ENCODE measurements around a stretch of chr21.

- PRO-cap: no peak
Observed at GRCh38 chr21:46374710-46375444, 50.9 kb downstream of the PCNT start.

- PRO-cap: no peak
Observed at GRCh38 chr21:46425460-46426024, 33.1 kb upstream of the DIP2A start.

DNA sequence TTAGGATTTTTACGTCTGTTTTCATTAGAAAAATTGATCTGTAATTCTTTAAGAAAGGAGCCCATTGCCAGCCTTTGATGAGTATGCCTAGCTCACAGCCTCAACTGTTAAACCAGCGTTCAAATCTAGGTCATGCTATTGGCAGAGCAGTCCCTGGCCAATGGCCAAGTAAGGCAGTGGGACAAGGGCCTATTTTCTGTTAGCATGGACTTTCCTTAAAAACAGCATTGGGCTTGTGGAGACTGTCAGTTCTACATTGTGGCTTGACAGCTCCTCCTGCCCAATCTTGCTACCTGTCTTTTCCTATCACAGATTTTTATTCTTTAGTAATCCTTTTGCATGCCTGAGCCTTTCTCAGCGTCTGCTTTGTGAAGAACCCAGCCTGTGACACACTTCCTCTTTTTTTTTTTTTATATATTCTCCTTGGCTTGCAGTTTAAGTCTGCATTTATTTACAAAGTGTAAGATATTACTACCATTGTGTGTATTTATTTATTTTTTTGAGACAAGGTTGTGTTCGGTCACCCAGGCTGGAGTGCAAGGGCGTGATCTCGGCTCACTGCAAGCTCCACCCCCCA is 56.5 kb downstream of the DIP2A start:
- PRO-cap: no peak

DNA sequence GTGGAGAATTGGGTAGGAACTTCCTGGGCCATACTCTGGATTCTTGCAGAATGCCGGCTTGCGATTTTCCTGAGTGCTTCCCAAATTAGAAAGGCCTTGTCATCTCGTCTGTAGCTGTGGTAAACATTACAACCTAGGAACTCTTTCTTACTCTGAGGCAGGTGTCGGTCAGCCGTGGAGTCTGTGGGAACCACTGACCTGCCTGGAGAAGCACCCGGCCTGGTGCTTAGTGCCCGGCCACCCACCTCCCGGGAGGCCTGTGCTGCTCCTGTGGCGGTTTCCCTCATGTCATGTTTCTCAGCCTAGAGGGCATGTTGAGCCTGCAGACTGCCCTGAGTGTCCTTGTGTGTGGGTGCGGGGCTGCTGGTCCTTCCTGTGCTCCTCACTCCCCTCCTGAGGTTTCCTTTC is 64.7 kb downstream of the S100B start:
- PRO-cap: no peak

DNA sequence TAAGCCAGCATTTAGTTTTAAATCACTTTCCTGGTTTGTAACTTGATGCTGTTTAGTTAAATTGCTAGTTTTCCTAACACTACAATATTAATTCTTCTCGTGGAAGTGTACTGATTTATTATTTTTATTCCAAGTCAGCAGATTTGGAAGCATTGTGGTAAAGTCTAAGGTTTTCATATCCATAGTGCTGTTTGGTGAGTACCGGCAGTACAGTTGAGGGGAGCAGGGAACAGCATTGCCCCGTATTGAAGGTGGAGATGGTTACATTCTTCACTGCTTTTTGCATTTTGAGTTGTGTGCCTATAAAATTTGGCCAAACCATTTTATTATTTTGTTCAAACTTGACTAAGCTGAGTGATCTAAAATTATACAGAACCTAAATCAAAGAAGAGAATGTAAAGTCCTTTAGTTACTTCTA is 36.2 kb downstream of the S100B start:
- PRO-cap: no peak

DNA sequence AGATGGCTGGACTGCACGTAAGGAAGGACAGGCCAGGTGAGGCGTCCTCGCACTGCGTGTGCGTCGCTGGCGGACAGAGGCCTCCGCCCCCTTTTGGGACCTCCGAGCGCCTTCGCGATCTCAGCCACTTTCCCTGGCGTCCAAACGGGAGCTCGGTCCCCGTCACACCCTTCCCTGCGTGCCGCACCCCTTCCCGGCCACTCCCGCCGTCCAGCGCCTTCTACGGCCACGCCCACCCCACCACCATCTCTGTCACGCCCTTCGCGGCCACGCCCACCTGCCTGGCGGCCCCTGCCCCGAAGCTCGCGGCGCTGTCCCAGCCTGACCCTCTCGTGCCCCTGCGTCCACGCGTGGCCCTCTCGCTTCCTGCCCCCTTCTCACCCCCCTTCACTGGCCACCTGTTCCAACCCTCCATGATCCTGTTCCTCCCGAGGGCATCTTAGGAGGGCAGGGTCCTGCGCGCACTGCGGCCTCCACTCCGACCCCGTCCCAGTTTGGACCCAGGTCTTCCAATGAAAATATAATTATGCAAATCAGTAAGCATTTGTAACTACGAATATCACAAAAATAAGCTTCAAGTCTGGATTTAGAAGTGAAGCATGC is 414 bp downstream of the PRMT2 start:
- PRO-cap: bidirectional peak, plus-strand start at position 276 of the sequence, minus-strand start at position 166 of the sequence

All from Metastatic Lung Carcinoma in the Adrenal Gland (tissue), 1 donor.